ENCODE measurements around the gene TMEM106B.

DNA sequence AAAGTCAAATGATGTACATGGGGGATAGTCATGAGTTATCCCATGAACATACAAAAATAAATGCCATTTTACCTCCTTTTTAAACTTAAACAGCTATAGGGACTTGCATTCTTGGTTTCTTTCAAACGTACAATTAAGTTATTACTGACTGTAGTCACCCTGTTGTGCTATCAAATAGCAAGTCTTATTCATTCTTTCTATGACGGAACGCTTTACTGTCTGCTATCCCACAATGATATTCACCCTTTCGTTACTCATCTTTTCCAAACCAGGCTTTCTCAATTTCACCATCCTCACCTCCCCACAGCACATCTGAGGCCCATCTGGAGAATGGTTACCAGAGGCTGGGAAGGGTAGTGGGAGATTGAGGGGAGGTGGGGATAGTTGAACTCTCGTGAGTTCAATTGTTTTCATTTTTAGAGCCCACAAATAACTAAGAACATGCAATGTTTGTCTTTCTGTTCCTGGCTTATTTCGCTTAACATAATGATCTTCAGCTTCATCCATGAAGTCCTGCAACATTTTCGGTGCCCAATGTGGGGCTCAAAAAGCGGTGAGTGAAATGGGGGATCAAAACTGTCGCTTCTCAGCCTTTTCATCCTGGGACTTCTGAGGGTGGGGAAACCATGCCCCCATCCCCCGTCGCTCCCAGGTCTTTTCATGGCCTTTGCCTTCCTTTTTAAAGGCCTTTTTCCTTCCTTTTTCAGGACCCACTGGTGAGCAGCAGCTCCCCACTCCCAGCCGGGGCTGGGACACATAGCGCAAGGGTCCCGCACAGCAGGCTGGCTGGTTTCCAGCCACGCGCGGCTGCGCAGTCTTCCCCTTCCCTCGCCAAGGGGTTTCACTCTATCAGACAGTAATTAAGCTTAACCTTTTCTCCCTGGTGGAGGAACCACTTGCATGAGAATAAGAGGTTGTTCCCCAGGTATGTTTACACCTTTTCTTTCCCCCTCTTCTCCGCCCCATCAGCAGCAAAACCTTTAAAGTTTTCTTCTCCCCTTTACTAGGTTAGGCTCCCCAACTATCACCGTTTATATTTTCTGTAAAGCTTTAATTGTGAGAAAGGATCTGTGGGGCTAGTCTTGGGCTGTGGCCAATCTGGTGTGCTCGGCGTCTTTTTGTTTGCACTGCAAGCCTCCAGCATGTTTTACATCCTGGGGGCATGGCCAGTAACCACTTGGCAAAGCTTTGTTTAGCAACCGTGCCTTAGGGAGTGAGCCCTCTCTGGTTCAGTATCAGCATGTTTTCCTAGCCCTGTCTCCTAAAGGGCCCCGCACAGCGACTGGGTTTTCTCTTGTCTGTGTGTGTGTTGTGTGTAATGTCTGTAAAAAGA, 219.3 kb downstream of the PHF14 start:
- PRO-cap: no peak
- RAMPAGE, long total RNA, 2 experiments: no peak in any of the 2 experiments

DNA sequence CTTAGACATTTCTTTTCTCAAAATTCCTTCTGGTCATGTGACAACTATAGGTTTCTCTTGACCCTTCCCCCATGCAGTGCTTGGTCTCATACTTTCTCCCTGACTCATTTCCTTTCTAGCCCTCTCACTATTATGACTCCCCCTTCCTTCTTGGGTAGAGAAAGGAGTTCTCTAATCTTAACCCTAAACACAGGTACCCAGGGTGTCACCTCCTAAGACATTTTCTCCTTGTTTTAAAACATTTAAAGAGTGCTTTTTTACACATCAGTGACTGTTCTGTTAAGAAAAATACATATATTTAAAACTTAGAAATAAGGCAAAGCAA, 179.4 kb upstream of the TMEM106B start:
- PRO-cap: no peak
- RAMPAGE, long total RNA, 2 experiments: no peak in any of the 2 experiments

DNA sequence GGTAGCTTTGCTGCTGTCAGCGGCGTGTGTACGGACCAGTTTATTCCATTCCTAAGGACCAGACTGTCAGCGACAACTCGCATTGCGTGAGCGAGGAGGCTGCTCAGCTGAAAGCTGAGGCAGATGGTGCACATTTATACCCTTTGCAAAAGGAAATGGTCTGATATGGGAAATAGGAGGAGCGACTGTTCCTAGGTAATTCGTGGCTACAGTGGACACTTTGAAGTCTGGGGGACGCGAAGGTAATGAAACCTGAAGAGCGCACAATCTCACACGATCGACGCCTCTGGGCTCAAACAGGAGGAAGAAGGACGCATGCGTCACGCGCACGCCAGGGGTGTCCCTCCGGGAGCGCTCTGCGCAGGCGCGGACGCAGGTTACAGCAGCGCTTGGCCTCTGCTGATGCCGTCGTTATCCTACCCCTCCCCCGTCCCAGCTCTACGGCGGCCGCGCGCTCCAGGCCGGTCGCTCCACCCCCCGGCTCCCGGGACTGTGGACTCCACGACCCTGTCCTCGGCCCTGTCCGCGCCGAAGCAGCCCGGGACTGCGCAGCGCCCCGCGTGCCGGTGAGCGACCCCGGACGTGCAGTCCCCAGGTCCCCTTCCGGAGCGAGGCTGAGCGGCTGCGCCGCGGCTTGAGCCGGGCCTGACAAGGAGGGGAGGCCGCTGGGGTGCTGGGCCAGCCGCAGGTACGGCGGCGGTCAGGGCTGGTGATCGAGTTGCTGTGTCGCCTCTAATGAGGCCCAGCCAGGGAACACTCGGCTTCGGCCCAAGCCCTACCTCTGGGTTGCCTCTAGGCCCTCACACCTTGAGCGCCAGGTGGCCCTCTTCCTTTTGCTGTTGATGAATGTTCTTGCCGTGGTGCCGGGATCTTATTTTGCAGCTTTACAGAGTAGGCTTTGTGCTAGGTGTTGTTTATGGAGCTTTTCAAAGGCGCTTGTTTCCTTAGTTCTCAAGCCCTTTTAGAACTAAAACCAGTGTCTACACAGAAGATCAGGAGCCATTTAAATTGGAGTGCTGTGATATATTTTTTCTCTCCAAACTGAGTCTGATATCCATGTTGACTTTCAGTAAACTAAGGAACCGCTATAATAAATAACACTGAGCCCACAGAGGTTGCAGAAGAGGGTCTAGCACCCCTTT, at the start of gene TMEM106B:
Gene TMEM106B (plus strand): TSS at position 435 of the 1,142 bp plus-strand sequence.
- PRO-cap: bidirectional peak, plus-strand start at position 435 of the sequence, minus-strand start at position 313 of the sequence
- RAMPAGE, long total RNA, 2 experiments: start-site peak on the plus strand in 2 of 2 experiments, centred at positions 477 to 480 of the sequence, 141 to 370 reads per replicate

DNA sequence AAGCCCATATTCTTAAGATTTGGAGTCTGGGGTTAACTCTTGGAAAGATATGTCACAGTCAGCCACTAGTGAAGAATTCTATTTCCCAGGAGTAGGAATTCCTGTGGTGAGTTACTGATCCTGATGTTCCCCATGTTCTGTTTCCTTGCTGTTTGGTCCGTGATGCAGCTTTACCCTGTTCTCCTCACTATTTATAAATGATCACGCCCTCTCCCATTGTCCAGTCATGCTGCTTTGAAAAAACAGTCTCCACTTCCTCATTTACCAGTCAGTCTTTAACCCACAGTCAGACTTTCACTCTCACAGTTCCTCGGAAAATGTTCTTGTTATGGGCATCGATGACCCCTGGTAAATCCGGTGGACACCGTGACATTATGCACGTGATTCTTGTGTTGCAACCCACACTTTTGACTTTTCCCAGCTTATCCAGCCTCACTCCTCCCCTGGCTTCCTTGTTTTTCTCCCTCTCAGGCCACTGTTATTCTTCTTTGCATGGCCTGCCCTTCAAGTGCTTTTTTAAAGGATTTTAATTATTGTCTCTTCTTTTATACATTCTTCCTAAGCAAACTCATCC, 14.4 kb downstream of the SCIN start:
- PRO-cap: no peak
- RAMPAGE, long total RNA, 2 experiments: no peak in any of the 2 experiments

DNA sequence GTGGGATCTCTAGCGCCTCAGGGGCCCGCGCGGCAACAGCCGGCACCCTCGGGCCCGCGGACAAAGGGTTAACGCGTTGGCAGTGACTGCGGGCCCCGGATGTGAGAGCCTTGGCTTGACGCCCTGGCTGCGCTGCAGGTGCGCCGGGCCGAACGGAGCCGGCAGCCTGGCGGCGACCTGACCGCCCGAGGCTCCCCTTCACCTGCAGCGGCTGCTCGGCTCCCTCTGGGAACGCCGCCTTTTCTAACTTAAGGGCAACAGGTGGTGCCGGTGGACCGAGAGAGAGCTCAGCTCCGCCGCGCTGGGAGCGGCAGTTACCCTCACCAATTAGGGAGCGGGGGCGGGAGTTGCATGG, 281 bp upstream of the ARL4A start:
- PRO-cap: bidirectional peak, plus-strand start outside the sequence, minus-strand start at position 250 of the sequence
- RAMPAGE, long total RNA, 2 experiments: no peak in any of the 2 experiments

DNA sequence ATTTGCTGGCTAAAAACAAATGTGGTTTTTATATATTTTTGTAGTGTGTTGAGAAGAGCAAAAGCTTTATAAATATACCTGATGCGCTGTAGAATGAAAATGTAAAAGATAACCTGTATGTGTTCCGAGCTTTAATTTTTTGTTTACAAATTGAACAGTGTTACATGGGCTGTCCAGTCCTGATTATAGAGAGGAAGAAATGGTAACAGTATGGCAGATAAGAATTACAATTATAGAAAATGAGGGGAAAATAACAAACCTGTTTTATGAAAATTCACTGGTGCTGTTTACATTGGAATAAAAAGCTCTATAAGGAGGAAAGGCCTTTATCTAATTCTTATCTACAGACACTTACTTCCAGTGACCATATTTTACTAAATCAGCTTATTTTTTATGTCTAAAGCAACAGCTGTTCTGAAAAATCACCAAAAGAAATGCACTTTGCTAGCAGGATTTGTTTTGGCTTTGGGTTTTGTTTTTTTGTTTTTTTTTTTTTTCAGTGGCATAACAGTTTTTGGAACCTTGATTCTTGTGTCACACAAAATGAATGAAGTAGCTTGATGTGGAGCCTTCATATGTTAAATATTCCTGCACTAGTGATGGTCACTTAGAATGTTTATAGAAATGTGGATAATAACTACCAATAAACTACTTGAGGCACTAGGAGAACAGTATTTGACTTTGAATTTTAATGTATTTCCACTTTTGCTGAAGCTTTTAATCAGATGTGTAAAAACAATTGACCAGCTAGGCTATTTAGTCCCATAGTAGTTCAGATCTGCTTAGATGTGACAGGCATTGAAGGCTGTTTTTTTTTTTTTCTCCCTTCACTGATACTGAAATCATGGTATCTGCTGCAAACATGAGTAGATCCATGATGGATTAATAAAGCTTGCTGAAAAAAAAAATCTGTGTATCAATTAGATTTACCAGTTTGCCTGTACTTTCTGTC, 2.7 kb downstream of the ARL4A start:
- PRO-cap: no peak
- RAMPAGE, long total RNA, 2 experiments: no peak in any of the 2 experiments

GRCh38 chr7:12928618-12928949, 241.2 kb downstream of the ARL4A start:
- PRO-cap: no peak
- RAMPAGE, long total RNA, 2 experiments: no peak in any of the 2 experiments

GRCh38 chr7:13778980-13779297, 210.5 kb downstream of the ETV1 start:
- PRO-cap: no peak
- RAMPAGE, long total RNA, 2 experiments: no peak in any of the 2 experiments

DNA sequence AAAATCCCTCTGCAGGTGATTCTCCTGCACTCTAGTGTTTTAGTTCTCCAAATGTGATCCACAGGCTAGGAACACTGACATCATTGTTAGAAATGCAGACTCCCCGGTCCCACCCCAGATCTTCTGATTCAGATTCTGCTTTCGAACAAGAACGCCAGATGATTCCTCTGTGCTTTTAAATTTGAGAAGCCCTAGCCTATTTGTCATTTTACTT, 165.4 kb upstream of the ETV1 start:
- PRO-cap: unidirectional peak, minus-strand start at position 109 of the sequence
- RAMPAGE, long total RNA, 2 experiments: no peak in any of the 2 experiments

- PRO-cap: no peak
- RAMPAGE, long total RNA, 2 experiments: no peak in any of the 2 experiments
These were observed 141.0 kb downstream of the DGKB start for GRCh38 chr7:14761481-14761944.

DNA sequence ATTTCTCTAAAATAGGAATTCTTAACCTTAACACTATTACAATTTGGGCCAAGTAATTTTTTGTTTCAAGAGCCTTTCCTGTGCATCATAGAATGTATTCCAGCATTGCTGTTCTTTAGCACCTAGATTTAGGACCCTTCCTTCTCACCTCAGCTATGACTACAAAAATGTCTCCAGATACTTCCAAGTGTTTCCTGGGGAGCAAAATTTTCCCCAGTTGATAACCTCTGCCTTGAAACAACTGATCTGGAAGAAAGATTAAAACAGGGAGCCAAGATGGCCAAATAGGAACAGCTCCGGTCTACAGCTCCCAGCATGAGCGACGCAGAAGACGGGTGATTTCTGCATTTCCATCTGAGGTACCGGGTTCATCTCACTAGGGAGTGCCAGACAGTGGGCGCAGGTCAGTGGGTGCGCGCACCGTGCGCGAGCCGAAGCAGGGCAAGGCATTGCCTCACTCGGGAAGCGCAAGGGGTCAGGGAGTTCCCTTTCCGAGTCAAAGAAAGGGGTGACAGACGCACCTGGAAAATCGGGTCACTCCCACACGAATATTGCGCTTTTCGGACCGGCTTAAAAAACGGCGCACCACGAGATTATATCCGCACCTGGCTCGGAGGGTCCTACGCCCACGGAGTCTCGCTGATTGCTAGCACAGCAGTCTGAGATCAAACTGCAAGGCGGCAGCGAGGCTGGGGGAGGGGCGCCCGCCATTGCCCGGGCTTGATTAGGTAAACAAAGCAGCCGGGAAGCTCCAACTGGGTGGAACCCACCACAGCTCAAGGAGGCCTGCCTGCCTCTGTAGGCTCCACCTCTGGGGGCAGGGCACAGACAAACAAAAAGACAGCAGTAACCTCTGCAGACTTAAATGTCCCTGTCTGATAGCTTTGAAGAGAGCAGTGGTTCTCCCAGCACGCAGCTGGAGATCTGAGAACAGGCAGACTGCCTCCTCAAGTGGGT, 14.5 kb downstream of the AGMO start:
- PRO-cap: no peak
- RAMPAGE, long total RNA, 2 experiments: no peak in any of the 2 experiments

- PRO-cap: unidirectional peak, plus-strand start at chr7:15685488
- RAMPAGE, long total RNA, 2 experiments: no peak in any of the 2 experiments
These were observed 850 bp downstream of the MEOX2 start for GRCh38 chr7:15685283-15686383.

- PRO-cap: no peak
- RAMPAGE, long total RNA, 2 experiments: no peak in any of the 2 experiments
These were observed 292.0 kb downstream of the CRPPA start for GRCh38 chr7:16129217-16129933.

DNA sequence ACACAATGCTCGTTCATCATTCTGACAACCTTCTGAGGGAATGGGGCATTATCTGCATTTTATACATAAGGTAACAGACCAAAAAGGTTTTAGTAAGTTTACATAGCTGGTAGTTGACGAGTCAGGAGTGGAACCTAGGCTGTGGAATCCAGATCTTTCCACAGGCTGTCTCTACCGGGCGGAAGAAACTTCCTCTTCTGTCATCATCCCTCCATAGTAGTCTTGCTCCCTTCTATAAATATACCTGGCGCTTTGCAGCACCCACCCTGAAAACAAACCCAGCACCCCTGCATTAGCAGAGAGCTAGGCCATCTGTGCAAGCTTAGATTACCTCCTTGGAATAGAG, 1.3 kb downstream of the TSPAN13 start:
- PRO-cap: no peak
- RAMPAGE, long total RNA, 2 experiments: no peak in any of the 2 experiments

DNA sequence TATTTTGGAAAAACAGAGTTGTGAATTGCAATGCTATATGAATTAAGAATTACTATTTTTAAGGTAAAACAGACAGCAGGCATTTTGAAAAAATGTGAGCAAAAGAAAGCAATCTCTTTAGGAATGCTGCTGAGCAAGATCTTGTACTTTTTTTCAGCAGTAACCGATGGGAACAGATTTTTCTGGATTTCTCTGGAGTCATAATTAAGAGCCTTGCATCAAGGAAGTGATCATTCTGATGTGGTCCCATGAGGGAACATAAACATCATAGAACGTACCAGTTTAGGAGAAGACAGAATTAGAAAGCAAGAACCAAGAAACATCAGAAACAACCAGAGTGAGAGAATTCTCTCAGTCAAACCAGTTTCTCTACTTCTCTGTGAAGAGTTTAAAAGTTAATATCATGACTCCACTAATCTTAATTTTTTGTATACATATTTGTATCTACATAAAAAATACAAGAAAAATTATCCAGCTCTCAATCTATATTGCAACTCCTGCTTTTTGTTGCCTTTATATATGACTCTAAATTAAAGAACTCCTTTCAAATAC, 157.1 kb upstream of the AGR3 start:
- PRO-cap: no peak
- RAMPAGE, long total RNA, 2 experiments: no peak in any of the 2 experiments

- PRO-cap: no peak
- RAMPAGE, long total RNA, 2 experiments: no peak in any of the 2 experiments
These were observed 159.5 kb upstream of the AGR3 start for GRCh38 chr7:17041195-17041765.

- PRO-cap: no peak
- RAMPAGE, long total RNA, 2 experiments: no peak in any of the 2 experiments
These were observed 1.3 kb downstream of the AHR start for GRCh38 chr7:17299780-17300123.

- PRO-cap: no peak
- RAMPAGE, long total RNA, 2 experiments: start-site peak on the plus strand in 1 of 2 experiments, at chr7:17333160-17334098 at its widest, 6 to 7 reads per replicate
These were observed 35.0 kb downstream of the AHR start for GRCh38 chr7:17333038-17334168.

GRCh38 chr7:17374597-17374878, 76.1 kb downstream of the AHR start:
- PRO-cap: no peak
- RAMPAGE, long total RNA, 2 experiments: no peak in any of the 2 experiments

DNA sequence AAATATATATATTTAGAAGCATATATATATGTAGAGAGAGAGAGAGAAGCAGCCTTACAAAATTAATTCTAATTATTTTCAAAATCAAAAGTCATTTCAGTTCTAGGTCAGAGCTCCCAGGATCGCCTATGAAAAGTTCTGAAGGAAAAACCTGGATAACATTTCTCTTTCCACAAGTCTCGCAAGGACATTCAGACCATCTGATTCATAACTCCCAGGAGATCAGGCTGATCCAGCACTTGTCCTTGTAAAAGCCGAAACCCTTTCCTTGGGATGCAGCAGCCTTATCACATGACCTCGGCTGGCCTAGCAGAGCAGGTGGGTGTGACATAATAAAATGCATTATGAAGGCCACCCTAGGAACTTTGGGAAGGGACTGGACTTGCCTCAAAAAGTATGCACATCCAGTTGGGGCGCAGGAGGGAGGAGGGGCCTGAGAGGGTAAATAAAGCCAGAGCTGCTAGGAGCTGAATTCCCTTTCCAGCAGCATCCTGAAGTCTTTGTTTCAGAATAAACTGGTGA, 260.9 kb downstream of the SNX13 start:
- PRO-cap: no peak
- RAMPAGE, long total RNA, 2 experiments: no peak in any of the 2 experiments

All from body of pancreas (tissue), 2 donors.